H4 (cell line): ENCODE data around the genes POLR3G and ADGRV1.

DNA sequence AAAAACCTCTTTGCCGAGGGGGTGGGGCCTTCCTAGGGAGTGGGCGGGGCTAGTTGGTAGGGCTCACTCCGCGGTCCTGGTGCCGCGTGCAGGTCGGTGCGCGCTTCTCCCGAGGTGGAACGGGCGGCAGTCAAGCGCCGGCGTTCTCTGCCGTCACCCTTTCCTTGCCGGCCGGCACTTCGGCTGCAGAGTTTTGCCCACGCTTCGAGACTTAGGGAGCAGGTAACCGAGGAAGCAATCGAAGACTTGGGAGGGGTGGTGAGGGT lies at the start of gene POLR3G:
TSS of gene POLR3G (plus strand) at position 66 of the 266 bp plus-strand sequence.
- RAMPAGE, long total RNA = start-site peak on the plus strand centred at position 92 of the sequence, 10 bp wide, 55 reads

DNA sequence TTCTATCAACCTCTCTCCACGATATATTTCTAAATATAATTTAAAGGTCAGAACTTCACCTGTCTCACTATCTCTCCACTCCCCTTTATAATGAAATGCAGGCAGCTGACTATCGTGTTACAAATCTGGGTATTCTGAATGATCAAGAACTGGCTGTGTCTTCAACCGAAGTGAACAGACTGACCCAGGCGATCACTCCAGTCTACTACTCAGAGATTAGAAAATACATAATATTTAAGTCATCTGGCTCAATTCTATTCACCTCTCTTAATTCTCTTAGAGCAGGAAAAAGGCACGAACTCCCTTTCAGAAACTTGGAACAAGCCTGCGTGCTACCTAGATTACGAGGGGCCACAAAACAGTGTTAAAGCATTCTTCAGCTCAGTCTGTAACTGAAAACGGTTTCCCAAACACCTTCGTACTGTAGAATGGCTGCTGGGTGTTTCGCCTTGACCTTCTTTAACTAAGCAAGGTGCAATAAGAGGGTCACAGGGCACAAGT lies 896 bp downstream of the LYSMD3 start:
- RAMPAGE, long total RNA = no peak

DNA sequence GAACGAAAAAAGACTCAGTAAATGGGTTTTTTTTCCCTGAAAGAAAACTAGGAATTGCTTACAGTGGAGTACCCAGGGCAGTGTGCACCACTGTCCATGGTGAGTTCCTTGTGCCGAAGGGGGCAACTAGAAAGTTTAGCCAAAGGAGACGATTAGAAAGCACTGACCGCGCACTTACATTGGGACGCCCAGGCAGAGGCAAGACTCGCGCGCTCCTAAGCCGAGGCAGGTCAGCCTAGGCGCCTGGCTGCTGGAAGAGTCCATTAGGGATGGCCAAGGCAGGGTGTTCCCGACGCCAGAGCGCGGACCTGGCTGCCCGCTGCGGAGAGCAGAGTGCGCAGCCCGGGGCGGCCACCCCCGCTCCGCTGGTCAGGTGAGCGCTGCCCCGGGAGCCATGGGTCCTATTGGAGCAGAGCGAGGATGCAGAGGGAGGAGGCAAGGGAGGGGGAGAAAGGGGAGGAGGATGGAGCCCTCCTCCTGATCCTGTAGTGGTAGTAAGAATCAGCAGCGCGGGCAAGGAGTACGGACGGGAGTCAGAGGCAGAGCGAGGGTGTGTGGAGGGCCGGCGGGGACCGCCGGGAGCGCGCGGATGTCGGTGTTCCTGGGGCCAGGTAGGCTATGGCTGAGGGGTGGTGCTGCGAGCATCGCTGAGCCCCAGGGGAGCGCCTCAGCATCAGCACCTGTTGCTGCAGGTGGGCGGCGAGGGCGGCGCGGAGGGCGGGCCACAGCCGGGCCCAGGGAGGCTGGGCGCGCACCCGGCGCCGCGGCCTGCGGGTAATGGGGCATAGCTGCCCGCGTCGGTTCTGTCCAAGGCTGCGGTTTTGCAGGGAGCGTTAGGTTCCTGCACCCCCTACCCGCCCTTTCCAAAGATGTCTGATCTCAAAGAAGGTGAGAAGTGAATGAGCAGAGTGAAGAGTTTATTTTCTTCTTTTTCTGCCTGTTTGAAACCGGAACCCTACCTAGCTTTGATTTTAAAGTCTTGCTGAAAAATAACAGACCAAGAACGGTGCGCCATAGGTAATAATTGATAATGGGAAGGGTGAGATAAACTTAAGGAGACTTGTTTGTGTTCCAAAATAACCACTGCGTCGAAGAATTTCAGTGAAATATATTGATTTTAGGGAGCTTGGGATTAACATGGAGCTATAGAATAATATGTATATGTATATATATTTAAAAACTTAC lies at the start of gene ADGRV1:
TSS of gene ADGRV1 (plus strand) at position 491 of the 1,185 bp plus-strand sequence.
- RAMPAGE, long total RNA = no peak

DNA sequence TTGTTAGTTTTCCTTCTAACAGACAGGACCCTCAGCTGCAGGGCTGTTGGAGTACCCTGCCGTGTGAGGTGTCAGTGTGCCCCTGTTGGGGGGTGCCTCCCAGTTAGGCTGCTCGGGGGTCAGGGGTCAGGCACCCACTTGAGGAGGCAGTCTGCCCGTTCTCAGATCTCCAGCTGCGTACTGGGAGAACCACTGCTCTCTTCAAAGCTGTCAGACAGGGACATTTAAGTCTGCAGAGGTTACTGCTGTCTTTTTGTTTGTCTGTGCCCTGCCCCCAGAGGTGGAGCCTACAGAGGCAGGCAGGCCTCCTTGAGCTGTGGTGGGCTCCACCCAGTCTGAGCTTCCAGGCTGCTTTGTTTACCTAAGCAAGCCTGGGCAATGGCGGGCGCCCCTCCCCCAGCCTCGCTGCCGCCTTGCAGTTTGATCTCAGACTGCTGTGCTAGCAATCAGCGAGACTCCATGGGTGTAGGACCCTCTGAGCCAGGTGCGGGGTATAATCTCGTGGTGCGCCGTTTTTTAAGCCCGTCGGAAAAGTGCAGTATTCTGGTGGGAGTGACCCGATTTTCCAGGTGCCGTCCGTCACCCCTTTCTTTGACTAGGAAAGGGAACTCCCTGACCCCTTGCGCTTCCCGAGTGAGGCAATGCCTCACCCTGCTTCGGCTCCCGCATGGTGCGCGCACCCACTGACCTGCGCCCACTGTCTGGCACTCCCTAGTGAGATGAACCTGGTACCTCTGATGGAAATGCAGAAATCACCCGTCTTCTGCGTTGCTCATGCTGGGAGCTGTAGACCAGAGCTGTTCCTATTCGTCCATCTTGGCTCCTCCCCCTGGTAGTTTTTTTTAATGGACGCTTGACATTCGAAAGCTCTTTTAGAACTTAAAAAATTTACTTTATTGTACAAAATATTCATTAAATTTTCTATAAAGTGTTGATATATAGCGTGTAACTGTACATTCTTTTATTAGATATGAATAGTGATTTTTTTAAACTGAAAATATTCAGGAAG lies 109.5 kb downstream of the ADGRV1 start:
- RAMPAGE, long total RNA = no peak

- RAMPAGE, long total RNA = no peak
Observed at GRCh38 chr5:90872862-90873514, 314.4 kb downstream of the ADGRV1 start.

DNA sequence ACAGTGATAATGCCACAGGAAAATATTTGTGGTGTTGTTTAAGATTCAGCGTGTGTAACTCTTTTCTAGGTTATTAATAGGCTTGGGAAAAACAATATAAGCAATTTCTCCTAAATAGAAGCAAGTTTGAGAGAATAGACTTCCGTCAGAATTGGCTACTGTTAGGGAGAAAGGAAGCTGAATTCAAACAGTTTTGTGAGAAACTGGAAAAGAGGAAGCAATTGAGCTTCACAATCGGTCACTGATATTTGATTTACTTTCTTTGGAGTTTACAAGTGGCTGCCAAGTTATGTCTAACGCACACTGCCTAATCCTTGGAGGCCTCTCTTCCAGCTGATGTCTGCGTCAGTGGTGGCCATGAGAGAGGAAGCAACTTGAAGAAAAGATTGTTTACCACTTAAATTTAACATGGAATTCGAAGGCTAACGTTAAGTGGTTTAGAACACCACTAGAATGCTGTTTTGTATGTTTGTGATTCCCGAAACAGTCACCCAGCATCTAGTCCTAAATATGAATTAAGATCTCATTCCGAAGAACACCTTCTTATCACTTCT lies 319.5 kb downstream of the ADGRV1 start:
- RAMPAGE, long total RNA = no peak

GRCh38 chr5:90902141-90902692 lies 343.6 kb downstream of the ADGRV1 start:
- RAMPAGE, long total RNA = no peak

DNA sequence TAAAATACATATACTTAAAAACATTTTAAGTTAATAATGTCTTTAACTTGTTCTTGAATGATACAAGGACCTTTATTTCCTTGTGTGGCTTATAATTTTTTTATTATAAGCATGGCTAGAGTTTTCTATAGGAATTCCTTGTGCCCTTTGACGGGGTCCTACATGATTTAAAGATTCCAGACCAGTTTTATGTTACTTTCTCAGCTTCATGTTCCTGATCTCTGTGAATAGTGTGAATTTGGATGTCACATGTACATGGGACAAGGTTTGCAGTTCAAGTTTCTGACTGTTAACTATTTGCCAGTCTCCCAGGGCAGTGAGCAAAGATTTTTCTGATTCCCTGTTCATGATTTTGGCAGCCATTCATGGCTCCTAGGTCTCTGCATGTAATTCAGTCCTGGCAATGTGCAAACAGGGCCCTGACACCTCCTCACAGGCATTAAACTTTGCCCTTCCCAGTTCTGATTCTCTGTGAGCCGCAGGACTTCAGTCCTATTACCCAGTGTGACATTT lies 349.9 kb downstream of the ARRDC3 start:
- RAMPAGE, long total RNA = no peak

- RAMPAGE, long total RNA = no peak
Observed at GRCh38 chr5:91058416-91059142, 324.5 kb downstream of the ARRDC3 start.

DNA sequence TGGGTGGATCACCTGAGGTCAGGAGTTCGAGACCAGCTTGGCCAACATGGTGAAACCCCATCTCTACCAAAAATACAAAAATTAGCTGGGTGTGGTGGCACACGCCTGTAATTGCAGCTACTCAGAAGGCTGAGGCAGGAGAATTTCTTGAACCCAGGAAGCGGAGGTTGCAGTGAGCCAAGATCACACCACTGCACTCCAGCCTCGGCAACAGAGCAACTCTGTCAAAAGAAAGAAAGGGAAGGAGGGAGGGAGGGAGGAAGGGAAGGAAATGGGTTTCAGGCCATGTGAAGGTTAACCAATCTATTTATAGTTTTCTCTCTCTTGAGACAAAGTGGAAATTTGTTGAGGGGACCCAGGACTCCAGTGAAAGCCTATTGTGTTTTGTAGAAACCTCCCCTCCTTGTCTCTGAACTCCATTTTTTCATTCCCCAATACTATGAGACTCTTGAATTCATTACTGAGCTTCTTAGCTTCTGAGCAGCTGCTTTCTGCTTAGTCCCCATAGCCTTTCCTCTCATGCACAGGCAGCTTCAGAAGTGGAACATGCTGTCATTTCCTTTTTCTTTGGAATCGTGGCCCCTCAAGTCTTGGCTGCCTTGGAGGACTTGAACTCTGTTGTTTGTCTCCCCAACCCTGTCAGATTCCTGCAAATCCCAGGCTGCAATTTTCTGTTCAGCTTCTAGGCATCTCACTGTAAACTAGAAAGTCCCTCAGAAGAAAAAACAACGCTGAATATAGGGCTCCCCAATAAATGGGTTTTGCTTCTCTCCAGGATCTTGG lies 268.6 kb downstream of the ARRDC3 start:
- RAMPAGE, long total RNA = no peak

DNA sequence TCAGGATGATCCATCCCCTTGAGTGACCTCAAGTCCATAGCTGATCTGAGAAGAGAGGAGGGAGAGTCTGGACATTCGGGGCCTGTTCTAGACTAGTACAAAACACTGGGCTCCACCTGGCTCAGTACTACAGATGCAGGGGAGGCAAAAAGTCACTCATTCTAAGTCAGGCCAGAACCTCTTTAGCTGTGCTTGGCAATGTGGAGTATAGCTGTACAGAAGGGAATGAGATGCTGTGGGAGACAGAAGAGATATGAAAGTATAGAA lies 262.6 kb downstream of the ARRDC3 start:
- RAMPAGE, long total RNA = no peak

- RAMPAGE, long total RNA = no peak
Observed at GRCh38 chr5:91296451-91297104, 86.5 kb downstream of the ARRDC3 start.

DNA sequence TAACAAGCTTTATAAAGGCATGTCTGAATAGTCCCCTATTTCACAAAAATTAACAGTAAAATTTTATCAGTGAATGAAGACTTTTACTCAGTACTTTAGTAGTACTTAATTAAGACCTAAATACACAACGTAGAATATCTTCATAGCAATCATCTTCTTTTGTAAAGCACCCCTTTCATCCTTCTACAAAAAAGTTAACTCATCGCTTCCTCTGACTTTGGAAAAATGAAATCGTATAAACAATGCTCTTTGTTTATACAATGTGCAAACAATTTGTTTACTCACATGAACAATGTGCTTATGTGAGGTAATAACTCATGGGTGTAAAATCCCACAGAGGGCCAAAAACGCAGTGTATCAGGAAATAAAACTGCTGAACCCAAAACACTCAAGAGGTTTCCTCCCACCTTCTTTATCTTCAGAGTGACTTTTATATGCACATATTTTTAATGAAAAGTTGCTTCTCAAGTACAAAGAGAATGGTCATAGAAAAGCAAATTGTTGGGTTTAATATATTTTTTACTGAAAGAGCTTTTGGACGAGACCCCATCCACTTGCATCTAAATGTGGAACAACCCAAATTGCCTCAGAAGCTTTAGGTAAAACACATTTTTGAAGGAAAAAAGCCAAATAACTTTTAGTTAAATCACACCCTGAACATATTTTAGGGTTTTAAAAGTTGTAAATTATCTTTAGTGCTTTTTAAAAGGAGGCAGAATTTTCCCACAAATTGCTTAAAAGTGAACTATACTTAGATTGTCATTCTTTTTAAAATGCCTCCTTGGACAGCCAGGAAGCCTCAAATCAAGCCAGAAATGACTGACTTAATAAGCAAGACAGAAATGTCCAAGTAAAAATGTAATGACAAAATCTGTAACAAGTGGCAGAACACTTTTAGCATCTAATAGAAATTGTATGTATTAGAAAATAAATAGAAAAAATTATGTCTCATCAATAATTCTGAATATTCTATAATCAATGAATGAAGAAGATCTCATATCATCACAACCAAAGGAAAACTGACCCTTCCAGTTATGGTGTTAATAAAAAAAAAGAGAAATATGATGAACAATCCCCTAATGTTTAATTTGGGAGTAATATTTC lies 11.1 kb downstream of the ARRDC3 start:
- RAMPAGE, long total RNA = no peak

GRCh38 chr5:91381048-91381479 lies 2.1 kb downstream of the ARRDC3 start:
- RAMPAGE, long total RNA = no peak

DNA sequence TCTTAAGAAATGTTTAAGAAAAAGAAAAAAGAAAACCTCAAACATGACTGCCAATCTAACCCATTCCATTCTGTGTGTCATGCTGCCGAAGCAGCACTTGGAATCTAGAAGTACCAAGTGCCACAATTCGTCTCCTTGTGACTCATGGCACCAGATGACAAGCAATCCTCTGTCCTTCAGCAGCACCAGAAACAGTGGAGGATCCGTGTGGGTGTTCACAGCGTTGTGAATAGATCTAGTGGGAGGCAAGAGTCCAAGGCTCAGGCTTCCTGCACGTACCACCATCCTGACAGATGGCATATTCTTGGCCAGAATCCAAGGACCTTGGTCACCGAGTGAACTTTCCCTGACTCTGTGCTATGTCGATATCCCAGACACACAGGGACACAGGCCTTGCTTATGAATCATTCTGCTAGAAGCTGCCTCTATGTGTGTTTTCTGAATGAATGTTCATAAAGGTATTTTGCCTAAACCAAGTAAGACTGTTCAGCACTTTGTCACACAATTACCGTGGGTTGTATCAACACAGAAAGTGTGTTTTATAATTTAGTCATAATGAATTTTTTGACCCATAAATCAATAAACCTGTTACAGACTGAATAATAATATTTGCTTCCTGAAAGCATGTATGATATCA lies 504.4 kb upstream of the NR2F1 start:
- RAMPAGE, long total RNA = no peak

- RAMPAGE, long total RNA = no peak
Observed at GRCh38 chr5:93359548-93359899, 223.5 kb upstream of the NR2F1 start.

- RAMPAGE, long total RNA = no peak
Observed at GRCh38 chr5:93422280-93422539, 160.8 kb upstream of the NR2F1 start.

DNA sequence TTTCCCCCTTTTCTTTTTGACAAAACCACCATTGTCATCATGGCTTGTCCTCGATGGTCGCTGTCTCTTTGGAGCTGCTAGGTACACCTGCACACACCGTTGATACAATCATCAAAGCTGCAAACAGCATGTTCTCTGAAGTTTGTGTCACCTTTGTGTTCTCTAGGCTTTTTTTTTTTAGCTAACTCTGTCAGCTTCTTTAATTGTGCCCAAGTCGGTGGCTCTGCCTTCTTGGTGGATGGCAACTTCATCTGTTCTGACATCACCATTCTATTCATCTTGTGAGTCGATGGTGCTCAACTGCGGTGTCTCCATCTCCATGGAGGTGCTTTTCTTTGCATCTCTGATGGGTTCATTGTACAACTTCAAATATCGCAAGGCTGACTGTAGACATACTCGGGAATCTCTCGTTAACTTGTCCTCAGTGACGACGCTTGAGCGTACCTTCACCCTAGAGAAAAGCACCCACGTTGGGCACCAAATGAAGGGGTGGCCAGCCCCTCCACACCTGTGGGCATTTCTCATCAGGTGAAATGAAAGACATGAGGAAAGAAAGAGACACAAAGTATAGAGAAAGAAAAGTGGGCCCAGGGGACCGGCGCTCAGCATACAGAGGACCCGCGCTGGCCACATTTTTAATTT lies 125.3 kb upstream of the NR2F1 start:
- RAMPAGE, long total RNA = no peak

GRCh38 chr5:93578571-93578919 lies 4.5 kb upstream of the NR2F1 start:
- RAMPAGE, long total RNA = no peak

DNA sequence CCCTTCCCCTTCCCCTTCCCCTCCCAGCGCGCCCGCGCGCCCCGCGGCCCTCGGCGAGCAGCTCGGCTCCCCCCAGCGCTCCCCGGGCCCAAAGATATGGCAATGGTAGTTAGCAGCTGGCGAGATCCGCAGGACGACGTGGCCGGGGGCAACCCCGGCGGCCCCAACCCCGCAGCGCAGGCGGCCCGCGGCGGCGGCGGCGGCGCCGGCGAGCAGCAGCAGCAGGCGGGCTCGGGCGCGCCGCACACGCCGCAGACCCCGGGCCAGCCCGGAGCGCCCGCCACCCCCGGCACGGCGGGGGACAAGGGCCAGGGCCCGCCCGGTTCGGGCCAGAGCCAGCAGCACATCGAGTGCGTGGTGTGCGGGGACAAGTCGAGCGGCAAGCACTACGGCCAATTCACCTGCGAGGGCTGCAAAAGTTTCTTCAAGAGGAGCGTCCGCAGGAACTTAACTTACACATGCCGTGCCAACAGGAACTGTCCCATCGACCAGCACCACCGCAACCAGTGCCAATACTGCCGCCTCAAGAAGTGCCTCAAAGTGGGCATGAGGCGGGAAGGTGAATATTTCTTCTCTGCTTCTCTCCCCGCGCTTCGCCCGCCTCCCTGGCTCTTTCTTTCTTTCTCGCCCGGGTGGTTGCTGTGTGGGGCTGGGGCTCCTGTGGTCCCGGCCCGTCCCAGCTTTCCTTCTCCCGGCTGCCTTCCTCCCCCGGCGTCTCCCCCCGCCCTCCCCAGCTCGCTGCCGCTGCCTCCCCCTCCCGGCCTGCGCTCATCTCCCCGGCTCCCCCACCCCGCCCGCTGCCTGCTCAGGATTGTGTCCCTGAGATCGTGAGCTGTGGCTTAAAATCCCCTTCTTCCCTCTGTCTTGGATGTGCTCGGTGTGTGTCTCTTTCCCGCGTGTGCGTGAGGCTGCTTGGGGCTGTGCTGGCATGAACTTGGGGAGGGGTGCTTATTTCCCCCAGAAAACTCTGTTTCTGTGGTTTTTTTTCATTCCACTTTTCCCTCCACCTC lies 2.2 kb downstream of the NR2F1 start:
- RAMPAGE, long total RNA = no peak